Placental epithelial cell (primary cell): ENCODE data around the genes ZMYND11 and ADARB2.

DNA sequence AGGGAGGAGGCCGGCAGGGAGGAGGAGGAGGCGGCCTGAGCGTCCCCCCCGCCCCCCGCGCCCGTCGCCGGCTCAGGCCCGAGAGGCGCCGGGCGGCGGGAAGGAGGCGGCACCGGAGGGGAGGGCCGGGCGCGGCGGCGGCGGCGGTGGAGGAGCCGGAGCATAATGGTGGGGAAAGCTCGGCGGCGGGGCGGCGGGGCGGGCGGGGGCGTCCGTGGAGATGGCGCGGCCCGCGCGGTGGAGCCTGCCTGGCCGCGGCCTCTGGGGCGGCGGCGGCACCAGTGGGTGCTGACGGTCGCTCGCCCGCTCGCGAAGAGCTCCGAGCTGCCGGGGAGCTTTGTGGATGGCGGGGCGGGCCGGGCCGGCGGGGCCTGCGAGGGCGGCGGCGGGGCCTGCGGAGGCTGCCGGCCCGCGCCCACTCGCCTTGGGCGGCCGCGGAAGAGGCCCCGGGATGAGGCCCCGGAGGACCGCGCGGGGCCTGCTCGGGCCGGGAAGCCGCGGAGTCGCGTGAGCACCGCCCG lies at the start of gene ZMYND11:
Gene ZMYND11 (plus strand): TSS at position 64 of the 521 bp plus-strand sequence.
- CAGE, long polyA plus RNA: no peak

DNA sequence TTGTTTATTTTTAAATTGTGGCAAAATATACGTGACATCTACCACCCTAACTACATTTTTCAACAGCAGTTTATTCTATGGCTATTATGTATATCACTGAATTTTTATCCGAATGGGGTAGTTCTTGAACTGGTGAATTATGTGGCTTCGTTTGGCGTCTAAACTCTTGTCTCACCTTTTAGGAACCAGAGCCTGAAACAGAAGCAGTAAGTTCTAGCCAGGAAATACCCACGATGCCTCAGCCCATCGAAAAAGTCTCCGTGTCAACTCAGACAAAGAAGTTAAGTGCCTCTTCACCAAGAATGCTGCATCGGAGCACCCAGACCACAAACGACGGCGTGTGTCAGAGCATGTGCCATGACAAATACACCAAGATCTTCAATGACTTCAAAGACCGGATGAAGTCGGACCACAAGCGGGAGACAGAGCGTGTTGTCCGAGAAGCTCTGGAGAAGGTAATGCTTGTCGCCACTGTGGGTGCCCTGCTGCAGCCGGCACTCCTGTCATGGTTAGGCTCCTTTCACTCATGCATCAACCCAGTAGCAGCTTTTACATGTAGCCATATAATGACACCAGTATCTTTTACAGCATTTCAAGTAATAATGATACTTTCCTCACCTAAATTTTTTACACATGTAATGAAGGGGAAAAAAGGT lies 113.0 kb downstream of the ZMYND11 start:
- CAGE, long polyA plus RNA: no peak

GRCh38 chr10:394549-395303 lies 259.5 kb downstream of the ZMYND11 start:
- CAGE, long polyA plus RNA: no peak

GRCh38 chr10:437377-437718 lies 252.1 kb downstream of the DIP2C start:
- CAGE, long polyA plus RNA: no peak

DNA sequence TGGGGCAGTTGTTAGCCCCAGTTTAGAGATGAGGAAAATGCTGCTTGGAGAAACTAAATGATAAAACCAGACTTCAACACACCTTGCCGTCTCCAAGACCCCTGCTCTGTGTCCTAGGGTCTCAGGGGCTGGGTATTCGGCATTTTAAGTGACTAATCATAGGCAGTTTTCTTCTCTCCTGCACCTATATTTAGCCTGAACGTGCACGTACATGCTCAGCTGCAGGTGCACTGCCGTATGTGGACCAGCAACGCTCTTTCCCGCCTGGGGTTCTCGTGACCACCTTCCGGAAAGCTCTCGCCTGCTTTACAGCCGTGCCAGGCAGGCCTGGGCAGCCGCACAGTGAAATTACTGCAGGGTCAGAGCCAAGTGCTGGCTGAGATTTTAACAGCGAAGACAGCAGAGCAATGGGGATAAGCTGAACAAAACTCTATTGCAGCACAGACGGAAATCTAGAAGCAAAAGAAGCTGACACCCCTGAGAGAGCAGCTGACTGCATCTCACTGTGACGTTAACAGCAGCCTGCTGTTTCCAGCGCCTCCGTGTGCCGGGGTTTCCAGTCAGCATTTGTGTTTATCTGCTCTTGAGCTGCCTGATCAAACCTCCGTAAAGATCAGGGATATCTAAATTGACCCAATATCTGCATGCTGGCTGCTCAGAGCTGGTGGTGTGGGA lies 179.1 kb downstream of the DIP2C start:
- CAGE, long polyA plus RNA: no peak

GRCh38 chr10:637175-637873 lies 52.1 kb downstream of the DIP2C start:
- CAGE, long polyA plus RNA: no peak

- CAGE, long polyA plus RNA: no peak
These were observed 37.7 kb downstream of the DIP2C start for GRCh38 chr10:651763-652259.

DNA sequence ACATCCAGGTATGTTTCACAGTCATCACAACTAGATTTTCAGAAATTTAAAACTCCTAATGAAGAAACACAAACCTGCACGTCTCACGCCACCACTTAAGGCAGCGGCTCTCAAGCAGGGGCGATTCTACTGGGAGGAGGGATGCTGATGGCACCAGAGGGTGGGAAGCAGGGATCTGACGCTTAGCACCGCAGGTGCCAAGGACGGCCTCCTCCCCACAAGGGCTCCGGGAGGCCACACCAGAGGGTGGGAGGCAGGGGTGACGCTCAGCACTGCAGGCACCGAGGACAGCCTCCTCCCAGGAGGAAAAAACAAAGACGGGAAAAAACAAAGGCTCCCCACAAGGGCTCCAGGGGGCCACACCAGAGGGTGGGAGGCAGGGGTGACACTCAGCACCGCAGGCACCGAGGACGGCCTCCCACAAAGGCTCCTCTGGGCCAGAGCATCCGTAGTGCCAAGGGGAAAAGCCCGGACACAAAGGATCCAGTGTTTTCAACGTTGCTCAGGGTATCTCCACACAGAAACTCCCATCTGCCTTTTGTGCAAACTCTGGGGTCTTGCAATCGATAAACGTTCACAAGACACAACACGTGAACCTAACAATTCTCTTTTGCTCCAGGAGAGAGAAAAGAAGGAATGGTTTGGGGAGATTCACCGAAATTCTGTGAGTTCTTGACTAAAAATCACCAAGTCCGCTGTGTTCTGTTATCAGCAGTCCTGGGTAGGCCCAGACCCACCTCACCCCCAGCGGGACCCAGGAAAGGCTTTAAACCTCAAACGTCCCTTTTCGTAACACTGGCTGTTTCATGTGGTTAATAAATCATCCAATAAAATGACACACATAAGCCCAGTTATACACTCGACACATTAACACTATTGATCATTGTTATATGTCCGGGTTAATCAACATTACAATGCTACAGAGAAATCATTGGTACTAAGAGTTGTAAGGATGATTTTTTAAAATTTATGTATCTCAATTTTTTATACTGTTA lies 25.5 kb downstream of the DIP2C start:
- CAGE, long polyA plus RNA: no peak

GRCh38 chr10:775357-775909 lies 86.0 kb upstream of the DIP2C start:
- CAGE, long polyA plus RNA: no peak

DNA sequence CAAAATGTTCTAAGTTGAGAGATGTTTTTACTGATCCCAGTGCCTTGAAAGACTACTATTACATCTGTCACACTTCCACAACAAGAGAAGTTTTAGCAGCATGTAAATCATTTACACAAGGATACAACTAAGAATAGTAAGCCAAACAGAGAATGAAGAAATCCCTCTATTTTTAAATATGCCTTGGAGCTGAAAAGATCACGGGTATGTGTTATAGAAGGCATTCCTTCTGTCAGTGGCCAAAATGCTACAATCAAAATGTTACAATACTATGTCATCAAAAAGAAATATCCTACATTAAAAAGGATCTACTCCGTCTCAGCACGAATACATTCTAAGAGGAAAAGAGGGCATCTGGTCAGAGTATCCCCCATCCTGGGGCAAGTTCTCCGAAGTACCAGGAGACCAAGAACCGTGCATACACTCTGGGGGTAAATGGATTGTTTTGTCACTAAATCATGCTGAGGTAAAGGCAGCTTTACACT lies 52.5 kb downstream of the LARP4B start:
- CAGE, long polyA plus RNA: no peak

- CAGE, long polyA plus RNA: no peak
These were observed 46.1 kb downstream of the LARP4B start for GRCh38 chr10:885283-885939.

DNA sequence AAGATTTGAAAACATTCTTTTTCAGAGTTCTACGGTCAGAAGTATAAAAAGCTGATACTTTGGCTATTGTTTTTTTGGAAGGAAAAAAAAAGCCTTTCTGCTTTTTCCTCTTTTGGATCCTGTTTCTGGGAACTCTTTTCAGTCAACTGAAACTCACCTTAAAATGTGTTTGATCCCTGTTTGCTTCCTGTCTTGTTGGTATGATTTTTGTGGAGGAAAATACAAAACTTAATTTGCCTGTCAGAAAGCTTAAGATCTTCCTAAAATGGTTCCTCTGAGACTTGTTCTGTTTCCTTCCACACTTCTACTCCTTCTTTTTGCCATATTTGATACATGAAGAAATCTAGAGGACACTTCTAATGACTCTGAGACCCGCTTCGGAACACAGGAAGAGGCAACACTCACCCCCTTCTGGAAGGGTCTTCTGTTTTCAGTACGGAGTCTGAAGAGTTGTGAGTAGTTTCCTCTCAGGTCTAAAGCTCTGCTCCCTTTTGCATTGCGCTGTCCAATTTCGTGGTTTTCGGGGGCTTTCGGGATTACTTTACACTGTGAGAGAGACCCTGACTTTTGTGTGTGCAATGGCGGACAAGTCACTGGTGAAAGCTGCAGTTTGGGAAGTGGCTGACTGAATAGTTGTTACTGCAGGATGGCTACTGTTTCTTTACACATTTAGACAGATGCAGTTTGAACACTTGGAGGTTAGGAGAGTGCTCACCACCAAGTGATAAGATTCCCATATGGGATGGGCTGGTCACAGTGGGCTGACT lies 20.0 kb downstream of the LARP4B start:
- CAGE, long polyA plus RNA: no peak

- CAGE, long polyA plus RNA: no peak
These were observed 346 bp upstream of the LARP4B start for GRCh38 chr10:931914-932188.

DNA sequence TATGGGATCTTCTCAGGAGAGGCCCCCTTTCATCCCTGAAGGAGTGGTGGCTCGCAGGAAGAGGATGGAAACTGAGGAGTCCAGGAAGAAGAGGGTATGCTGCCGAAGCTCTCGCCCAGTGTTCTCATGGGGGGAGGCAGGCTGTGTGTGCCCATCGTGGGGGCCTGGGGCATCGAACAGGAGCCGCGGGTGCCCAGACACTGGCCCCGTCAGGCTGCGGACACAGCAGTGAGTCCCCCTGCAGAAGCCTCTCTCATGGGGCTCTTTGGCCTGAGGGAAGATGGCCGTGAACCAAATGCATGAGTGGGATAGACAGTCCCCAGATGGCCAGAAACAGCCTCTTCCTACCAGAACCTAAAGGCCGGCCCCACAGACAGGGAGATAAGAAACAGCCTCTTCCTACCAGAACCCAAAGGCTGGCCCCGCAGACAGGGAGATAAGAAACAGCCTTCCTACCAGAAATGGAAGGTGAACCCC lies 16.7 kb downstream of the IDI2 start:
- CAGE, long polyA plus RNA: no peak

- CAGE, long polyA plus RNA: no peak
These were observed 40.3 kb downstream of the WDR37 start for GRCh38 chr10:1096263-1097097.

DNA sequence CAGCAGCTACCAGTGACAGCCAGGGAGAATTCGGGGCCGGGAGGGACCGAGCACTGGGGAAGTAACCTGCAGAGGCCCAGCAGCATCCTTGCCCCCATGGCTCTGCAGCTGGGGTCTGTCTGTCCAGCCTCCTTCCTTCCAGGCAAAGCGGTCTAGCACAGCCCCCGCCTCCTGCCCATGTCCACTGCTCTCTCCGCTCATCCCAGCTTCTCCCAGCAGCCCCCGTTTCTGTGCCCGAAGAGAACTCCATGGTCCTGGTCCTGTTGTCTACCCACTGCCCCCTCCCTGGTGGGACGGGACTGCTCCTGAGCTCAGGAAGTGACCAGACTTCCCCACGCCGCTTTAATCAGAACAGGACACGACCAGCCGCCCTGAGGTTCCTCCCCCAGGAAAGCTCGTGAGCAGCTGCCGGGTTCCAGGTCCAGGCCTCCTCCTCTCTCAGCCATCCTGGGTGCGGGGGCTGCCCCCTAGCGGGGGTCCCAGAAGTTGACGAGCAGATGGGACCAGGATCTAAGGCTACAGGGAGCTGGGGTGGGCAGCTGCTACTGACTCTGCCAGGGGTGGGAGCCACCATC lies 187.5 kb downstream of the WDR37 start:
- CAGE, long polyA plus RNA: no peak

- CAGE, long polyA plus RNA: no peak
These were observed 254.2 kb downstream of the WDR37 start for GRCh38 chr10:1310188-1311014.

GRCh38 chr10:1737115-1738168 lies at the start of gene ADARB2:
ADARB2 (minus strand) TSS chr10:1737525.
- CAGE, long polyA plus RNA: no peak

DNA sequence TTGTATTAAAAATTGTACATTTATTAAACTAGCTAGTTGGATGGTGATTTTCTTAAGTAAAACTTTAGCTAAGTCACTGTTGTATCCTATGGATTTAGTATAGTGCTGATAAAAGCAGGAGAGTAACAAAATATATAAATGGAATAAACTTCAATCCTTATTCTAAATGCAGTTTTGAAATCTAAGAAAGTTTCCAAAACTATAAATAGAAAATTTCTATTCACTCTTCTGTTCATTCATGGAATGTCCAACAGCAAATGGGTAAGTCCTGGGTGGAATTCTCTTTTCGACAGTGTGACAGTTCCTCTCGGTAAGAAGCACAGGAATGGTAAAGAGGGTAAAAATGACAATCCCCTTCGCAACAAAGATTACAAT lies 441.6 kb upstream of the PFKP start:
- CAGE, long polyA plus RNA: no peak

- CAGE, long polyA plus RNA: no peak
These were observed 81.0 kb upstream of the PFKP start for GRCh38 chr10:2986289-2986788.